Left colon (tissue), 1 donor: ENCODE measurements around the gene HDAC3.

DNA sequence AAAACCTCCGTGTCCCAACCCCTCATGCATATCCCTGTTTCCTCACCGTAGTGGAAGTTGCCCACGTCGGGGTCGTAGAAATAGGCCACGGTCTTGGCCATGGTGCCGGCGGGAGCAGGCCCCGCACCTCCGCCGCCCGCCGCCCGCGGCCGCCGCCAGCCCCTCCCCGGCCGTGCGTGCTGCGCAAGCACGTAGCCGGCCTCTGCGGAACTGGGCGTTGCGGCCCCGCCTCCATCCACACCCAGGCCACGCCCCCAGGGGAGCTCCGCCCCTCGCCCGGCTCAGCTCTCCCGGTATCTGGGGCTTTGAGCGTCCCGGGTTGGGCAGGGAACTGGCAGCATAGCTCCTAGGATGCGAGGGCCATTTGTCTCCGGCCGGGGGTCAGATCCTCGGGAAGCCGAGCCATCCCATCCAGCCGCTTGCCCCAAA is at the start of gene HDAC3:
Gene HDAC3 (minus strand): TSS at position 160 of the 429 bp plus-strand sequence.
- PRO-cap: bidirectional peak, plus-strand start at position 312 of the sequence, minus-strand start at position 142 of the sequence

DNA sequence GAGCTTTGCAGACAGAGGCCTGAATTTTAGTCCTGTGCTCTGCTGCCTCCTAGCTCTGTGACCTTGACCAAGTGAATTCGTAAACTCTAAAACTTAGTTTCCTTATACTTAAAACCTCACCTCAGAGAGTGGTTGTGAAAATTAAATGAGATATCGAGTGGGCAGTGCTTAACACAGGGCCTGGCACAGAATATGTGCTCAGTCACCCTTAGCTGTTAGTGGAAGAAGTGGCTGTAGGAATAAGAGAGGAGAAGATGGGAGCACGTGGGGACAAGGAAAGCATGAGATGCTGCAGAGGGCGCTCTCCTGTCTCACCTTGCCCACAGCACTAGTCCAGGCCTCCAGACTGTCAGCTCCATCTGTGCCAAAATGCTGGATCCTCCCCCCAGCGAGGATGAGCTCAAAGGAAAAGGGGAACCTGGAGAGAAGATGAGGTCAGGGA is 12.6 kb downstream of the ARAP3 start:
- PRO-cap: no peak

DNA sequence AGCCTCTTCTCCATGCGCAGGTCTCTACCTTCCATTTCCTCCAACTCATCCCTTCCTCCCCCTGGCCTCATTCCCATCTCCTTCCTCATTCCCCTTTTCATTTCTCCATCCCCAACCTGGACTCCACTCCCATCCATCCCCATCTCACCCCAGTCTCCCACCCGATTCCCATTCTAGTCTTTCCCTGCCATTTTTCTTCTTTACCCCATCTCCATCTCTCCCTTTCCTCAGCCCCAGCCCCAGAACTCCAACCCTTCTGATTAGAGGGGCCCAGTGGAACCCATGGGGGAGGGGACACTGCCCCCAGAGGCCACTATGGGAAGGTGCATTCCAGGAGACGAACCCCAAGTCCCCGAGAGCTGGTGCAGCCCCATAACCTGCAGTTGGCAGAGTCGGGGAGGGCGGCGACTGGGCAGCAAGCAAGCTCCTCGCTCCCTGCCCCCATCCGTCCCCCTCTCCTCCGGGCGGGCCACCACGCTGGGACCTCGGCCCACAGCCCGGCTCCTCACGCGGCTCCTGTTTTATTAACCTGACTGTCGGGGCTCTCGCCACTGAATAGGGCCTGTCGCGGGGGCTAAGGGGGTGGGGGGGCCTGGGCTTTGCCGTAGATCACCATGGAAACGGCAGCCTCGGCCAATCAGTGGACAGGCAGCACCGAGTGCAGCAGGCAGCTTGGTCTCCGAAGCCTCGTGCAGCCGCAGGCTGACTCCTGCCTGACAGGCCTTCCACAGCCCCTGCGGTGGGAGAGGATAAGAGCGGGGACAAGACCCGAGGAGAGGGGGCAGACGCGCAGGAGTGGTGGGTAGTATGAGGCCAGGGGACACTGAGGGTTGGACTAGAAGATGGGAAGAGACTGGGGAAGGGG is 66.6 kb downstream of the PCDH1 start:
- PRO-cap: no peak

DNA sequence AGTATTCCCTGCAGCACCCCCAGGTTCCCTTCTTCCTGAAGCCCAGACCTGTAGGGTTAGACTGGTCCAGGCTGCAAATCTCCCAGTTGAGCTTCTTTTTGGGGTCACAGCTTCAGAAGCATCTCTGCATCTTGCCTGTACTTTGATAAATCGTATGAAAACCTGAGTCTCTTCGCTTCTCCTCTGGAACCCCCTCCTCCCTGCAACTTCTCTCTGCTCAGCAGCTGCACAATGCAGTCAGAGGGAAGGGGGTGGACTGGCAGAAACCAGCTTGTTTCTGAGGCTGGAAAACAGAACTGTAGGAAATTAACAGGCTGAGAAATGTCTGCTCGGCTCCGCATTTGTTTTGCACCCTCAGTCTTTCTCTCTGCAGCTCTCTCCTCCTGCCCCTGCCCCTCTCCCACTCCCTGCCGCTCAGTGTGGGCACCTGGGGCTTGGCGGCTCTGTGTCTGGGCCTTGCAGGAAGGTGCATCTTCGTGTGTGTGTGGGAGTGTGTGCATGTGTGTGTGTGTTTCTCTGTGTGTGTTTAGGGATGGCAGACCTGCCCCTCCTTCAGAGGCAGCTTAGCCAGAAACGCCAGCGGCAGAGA is 53.1 kb downstream of the PCDH1 start:
- PRO-cap: no peak

DNA sequence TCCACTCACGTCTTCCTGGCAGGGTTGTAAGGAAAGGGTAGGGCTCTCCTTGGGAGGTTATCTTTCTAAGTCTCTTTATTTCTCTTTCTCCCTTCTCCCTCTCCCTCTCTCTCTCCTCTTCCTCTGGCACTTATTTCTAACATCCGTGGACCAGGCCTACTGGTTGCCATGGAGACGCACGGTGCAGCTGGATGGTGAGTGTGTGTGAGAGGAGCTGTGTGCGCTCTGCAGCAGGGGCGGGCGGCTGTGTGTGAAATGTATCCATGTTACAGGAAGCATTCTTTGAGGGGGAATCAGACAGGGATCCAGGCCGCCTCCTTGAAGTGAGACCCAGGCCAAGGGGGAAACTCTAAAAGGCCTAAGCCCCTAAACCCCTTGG is 32.2 kb downstream of the PCDH1 start:
- PRO-cap: no peak

DNA sequence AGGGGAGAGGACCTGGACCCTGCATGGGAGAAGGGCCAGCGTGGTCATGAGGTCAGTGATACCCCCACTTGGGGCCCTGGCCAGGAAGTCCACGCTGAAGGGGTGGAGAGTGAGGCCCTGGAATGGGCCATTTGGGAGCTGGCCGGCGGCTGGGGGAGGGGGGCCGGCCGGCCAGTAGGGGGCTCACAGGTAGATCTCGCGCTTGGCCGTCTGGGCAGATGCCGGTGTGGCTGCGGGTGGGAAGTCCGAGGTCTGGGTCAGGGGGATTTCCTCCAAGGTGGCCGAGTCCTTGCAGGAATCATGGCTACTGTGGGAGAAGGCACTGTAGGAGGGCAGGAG is 24.4 kb downstream of the PCDH1 start:
- PRO-cap: no peak

DNA sequence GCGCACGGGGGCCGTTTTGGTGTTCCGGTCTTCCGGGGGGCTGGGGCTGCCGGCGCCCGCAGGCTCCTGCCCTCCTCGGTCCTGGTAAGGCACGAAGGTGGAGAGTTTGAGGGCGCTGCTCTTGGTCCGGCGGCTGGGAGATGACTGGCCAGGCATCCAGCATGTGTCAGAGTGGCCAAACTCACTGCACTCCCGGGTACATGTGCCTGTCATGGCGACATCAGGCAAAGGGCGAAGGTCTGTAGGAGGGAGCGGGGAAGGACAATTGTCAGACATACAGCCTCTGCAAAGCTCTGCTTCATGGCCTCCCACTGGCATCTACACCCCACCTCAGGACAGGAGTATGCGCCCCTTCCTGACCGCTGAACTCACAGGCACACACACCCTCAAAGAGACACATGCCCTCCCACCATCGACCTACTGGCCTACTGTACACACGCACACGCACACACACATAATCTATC is 24.0 kb downstream of the PCDH1 start:
- PRO-cap: no peak

- PRO-cap: bidirectional peak, plus-strand start at chr5:141874342, minus-strand start at chr5:141874223; bidirectional peak, plus-strand start at chr5:141874740, minus-strand start at chr5:141874619
Measured at GRCh38 chr5:141874137-141875213, 3.7 kb downstream of the PCDH1 start.

DNA sequence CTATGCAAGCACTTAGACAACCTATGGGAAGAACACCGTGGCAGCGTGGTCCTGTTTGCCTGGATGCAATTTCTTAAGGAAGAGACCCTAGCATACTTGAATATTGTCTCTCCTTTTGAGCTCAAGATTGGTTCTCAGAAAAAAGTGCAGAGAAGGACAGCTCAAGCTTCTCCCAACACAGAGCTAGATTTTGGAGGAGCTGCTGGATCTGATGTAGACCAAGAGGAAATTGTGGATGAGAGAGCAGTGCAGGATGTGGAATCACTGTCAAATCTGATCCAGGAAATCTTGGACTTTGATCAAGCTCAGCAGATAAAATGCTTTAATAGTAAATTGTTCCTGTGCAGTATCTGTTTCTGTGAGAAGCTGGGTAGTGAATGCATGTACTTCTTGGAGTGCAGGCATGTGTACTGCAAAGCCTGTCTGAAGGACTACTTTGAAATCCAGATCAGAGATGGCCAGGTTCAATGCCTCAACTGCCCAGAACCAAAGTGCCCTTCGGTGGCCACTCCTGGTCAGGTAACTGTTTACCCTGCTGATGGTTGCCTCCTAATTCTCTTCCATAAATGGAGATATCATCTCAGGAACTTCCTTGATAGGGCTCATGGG is 9.5 kb downstream of the RNF14 start:
- PRO-cap: no peak

DNA sequence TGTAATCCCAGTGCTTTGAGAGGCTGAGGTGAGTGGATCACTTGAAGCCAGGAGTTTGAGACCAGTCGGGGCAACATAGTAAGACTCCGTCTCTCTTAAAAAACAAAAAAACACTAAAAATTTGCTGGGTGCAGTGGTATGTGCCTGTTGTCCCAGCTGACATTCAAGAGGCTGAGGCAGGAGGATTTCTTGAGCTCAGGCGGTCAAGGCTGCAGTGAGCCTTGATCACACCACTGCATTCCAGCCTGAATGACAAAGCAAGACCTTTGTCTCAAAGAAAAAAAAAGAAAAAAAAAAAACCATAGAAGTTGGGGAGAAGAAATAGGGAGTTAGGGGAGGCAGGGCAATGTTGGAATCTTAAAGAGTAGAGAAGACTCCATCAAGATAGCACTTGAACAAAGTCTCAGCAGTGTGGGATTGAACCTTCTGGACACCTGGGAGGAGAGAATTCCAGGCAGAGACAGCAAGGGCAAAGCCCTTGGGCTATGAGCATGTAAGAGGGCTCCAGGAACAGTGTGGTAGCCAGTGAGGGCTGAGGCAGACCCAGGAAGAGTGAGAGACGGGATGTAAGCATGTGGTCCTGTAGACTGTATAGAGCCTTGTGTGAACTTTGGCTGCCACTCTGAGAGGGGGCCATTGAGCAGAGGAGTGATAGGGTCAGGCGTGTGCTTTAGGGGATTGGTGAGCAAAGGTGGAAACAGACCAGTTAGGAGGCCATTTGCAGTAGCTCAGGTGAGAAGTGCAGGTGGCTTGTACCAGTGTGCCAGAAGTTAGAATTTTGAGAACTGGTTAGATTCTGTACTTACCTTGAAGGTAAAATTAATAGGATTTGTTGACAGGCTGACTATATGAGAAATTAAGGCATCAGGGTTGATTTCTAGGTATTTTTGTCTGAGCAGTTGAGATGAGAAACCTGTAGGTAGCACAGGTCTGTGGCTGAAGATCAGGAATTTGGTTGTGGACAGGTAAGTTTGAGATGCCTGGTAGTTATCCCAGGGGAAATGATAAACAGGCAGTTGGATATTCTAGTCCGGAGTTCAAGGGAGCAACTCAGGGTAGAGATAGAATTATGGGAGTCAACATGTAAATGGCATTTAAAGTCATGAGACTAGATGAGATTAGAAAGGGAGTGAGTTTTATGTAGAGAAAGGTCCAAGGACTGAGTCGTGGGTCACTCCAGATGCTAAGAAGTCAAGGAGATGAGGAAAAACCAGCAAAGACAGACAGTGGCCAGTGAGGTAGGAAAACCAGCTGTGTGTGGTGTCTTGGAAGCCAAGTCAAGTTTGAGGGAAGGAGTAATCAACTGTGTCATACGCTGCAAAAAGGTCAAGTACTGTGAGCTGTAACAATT is 18.7 kb downstream of the GNPDA1 start:
- PRO-cap: no peak

- PRO-cap: no peak
Measured at GRCh38 chr5:142011878-142012917, 629 bp downstream of the GNPDA1 start.

GRCh38 chr5:142065370-142065769 is 43.2 kb upstream of the NDFIP1 start:
- PRO-cap: no peak

DNA sequence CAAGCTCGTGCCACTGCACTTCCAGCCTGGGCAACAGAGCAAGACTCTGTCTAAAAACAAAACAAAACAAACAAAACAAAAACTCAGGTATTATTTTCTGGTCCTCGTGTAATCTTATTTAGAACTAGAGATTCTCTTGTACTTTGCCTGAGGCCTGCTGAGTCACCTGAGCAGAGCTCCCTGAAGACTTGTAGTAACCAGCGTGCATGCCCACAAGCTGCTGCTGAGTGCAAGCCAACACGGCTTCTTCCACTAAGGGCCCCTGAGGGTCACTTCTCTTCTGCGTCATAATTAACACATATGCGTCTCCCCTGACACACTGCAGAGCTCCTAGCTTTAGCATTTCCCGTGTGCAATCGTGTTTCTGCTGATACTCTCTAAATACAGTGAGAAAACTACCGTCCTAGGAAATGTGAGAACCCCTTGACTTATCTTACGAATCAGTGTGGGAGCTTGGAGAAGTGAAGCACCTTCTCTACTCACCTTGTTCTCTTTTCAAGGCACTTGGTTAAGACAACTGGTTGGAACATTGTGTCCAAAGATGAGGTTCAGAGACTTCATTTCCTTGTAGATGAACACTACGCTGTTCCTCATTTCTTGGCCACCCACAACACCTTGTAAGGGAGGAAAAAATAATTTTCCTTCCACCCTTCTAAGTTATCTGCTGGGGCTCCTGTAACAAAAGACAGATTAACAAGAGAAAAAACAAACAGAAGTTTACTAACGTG is 10.8 kb upstream of the NDFIP1 start:
- PRO-cap: no peak

DNA sequence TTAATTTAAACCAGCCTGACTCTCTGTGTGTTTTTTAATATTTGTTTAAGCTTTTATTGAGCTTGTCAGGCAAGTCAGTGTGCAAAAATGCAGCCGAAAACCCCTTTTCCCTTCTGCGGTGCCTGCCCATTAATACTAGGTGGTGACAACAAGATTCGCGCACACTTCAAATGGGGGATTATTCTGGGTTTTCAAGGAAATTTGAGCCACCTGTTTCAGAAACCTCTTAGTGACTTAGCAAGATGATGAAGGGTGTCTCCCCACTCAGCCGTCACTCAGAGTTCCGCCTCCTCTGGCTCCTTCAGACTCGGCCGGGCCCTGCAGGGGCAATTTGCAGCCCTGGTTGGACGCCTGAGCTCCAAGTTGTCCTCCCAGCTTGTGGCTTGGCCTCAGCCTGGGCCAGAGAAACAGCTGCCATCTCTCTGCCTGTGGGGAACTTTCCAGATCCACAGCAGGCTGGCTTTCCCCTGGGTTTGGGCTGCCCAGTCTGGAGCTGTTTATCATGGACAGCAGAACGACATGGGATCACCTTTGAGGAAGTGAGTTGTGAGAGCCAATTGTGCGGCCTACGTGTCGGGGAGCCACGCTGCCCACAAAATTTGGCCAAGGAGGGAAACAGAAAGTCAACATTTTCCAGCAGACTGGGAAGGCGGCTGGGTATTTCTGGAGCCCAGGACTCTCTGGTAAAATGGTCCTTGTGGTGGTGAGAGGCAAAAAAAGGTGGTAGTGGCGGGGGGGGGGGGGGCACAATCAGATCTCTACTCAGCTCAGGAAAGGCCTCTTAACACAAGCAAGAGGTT is 75.8 kb downstream of the SPRY4 start:
- PRO-cap: bidirectional peak, plus-strand start at position 329 of the sequence, minus-strand start at position 273 of the sequence

DNA sequence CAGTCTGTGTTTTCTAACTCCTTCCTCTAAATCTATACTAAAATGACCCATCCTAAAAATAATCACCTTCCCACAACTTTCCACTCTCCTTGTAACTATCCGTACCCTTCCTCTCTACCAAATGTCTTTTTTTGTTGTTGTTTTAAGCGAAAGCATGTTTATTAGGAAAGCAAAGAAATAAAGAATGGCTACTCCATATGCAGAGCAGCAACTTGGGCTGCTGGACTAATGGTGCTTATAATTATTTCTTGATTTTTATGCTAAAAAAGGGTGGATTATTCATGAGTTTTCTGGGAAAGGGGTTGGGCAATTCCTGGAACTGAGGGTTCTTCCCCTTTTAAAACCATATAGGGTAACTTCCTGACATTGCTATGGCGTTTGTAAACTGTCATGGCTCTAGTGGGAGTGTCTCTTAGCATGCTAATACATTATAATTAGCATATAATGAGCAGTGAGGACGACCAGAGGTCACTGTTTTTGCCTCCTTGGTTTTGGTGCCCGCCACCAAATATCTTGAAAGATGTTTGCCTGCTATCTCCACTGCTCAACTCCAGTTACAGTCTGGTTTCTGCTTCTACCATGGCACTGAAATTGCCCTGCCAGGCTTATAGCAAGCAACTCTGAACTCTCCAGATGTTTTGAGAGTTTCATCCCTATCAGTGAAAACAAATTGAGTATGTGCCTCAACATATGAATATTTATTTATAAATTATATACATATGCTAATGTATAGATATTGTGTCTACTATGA is 121.9 kb upstream of the SPRY4 start:
- PRO-cap: no peak

GRCh38 chr5:142454071-142454348 is 129.2 kb upstream of the SPRY4 start:
- PRO-cap: no peak

- PRO-cap: no peak
Measured at GRCh38 chr5:142551360-142552159, 134.3 kb downstream of the FGF1 start.

DNA sequence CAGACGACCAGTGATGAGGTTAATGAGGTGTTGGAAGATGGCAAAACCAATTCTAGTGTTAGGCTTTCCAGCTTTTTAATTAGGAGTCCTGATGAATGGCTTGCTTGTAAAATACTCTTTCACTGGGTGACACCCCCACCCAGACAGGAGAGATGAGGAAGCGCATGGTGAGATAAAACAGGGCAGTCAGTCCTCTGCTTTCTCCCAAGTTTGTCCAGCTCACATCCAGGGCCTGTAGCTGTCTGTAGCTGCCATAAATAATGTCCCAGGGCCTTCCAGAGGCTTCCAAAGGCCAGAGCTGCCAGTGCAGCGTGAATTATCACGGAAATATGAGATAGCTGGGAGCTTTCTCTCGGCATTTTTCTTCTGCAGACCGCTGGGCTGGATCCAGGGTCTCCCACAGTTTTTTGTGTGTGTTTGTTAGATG is 117.7 kb downstream of the FGF1 start:
- PRO-cap: no peak

DNA sequence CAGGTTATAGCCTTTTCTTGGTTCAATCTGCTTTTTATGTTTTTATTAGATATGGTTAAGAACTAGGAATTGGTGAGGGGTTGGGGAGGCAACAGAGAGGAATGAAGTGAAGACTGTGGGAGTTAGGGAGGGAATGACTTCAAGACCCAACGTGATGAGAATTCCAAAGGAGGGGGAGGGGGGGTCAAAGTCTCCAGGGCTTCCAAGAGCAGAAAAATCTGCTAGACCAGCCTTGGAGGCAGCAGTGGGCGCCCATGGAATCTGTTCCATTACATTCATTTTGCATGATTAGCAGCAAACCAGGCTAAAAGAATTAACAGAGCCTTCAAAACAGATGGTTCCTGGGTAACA is 95.2 kb downstream of the FGF1 start:
- PRO-cap: no peak

- PRO-cap: no peak
Measured at GRCh38 chr5:142600622-142601009, 85.3 kb downstream of the FGF1 start.